Hair follicular keratinocyte (primary cell): Measurements from ENCODE around the gene MAGEA11.

DNA sequence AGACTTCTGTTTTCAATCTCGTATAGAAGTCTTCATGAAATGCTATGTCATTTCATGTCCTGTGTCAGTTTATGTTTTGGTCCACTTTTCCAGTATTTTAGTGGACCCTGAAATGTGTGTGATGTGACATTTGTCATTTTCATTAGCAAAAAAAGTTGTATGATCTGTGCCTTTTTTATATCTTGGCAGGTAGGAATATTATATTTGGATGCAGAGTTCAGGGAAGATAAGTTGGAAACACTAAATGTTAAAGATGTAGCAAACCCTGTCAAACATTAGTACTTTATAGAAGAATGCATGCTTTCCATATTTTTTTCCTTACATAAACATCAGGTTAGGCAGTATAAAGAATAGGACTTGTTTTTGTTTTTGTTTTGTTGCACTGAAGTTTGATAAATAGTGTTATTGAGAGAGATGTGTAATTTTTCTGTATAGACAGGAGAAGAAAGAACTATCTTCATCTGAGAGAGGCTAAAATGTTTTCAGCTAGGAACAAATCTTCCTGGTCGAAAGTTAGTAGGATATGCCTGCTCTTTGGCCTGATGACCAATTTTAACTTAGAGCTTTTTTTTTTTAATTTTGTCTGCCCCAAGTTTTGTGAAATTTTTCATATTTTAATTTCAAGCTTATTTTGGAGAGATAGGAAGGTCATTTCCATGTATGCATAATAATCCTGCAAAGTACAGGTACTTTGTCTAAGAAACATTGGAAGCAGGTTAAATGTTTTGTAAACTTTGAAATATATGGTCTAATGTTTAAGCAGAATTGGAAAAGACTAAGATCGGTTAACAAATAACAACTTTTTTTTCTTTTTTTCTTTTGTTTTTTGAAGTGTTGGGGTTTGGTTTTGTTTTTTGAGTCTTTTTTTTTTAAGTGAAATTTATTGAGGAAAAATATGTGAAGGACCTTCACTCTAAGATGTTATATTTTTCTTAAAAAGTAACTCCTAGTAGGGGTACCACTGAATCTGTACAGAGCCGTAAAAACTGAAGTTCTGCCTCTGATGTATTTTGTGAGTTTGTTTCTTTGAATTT lies 31.6 kb upstream of the FMR1NB start:
- RAMPAGE, long total RNA: no peak

GRCh38 chrX:148609600-148610649 lies 109.5 kb downstream of the AFF2 start:
- RAMPAGE, long total RNA: no peak

DNA sequence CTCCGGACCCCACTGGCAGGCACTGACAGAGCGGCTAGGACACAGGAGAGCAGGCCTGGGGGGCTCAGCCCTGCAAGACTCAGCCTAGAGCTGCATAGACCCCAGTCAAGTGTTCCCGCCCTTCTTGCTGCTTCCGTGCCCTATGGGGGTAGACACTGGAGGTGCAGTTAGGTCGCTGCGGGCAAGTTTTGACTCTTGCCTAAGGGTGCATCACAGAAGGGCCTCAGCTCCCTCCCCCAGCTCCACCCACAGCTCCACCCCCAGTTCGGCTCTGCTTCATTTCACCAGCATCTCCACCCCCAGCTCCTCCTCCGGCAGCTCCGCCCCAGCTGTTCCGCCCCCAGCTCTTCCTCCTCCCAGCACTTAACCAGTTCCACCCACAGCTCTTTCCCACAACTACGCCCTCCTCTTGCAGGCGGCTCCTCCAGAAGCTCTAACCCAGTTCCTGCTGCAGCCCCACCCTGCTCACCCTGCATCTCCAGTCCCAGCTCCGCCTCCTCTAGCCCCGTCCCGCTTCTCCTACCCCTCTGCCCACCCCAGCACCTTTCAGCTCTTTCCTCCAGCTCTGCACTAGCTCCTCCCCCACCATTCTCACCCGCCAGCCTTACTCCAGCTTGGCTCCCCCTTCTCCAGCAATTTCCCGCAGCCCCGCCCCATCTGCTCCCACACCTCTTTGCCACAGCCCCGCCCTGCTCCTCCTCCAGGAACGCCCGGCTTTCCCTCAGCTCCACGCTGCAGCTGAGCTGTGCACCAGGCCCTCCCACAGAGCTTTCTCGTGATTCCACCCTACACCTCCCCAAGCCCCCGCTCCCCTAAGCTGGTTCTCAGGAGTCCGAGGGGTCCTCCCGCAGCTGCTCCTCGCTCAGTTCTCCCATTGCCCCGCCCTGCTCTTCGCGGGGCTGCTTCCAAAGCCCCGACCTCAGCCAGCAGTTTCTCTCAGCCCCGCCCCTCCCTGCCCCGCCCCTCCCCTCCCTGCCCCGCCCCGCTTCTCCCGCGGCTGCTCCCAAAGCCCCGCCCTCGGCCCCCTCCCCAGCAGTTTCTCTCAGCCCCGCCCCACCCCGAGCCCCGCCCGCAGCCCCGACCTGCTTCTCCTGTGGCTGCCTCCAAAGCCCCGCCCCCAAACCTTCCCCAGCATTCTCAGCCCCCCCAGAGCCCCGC lies 1.3 kb upstream of the EOLA1 start:
- RAMPAGE, long total RNA: no peak

- RAMPAGE, long total RNA: no peak
Observed at GRCh38 chrX:149711809-149712239, at the start of gene MAGEA11. Gene MAGEA11, plus strand, starts transcription at chrX:149712060.

DNA sequence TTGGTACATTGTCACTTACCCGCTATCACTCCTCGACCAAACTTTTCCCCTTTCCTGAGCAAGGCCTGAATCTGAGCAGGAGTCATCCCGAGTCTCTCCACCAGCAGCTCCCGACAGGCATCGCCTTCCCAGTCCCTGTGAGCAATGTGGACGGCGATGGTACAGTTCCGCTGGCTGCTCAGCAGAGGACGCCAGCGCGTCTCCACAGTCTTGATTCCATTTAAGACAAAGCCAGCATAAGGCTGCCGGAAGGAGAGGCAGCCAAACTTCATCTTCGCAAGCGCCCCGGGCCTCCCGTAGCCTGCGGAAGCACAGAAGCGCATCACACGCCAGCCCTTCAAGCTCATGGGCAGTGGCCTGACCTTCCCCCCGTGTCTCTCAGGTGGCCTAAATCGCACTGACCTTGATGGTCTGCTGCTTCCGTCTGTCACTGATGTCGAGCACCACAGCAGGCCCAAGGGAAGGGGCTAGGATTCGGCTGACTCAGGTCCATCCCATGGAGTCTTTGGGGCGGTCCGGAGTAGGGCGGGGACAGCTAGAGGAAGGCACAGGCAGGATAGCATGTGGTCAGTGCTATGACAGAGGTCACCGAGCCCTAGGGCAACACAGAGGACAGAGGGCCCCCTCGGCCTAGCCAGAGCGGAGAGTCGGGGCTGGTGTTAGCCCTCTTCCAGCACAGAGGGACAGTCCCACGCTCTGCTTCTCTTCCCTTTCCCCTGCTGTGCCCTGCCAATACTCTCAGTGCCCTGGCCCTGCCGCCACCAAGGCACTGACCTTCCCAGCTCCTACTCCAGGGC lies 4.4 kb downstream of the HSFX4 start:
- RAMPAGE, long total RNA: no peak

DNA sequence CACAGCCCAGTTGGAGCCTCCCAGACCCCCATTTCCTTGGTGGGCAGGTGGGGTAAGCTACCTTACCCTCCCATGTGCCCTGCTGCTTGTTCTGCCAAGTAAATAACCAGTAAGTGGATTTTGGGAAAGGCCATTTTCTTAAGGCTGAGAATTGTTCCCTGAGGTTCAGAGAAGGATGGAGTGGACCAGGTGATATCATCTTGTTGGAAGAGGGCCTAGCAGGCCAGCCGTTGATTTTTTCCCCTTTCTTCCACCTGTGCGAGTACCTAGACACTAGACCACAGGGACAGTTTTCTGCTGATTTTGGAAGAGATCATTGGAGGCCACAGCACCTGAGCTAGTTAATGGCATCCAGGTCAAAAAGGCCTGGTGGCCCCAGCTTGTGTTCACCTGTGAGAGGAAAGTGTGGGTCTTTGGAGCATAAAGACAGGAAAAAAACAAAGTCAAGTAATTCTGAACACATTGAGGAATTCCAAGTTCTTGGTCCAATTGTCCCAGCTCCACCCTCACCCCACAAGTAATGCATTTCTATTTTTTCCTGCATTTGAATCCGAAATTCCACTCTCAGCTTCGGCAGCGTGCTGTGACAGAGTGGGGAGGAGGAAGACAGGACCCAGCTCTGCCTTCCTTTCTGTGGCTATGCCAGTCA lies 8.2 kb downstream of the MAMLD1 start:
- RAMPAGE, long total RNA: no peak

DNA sequence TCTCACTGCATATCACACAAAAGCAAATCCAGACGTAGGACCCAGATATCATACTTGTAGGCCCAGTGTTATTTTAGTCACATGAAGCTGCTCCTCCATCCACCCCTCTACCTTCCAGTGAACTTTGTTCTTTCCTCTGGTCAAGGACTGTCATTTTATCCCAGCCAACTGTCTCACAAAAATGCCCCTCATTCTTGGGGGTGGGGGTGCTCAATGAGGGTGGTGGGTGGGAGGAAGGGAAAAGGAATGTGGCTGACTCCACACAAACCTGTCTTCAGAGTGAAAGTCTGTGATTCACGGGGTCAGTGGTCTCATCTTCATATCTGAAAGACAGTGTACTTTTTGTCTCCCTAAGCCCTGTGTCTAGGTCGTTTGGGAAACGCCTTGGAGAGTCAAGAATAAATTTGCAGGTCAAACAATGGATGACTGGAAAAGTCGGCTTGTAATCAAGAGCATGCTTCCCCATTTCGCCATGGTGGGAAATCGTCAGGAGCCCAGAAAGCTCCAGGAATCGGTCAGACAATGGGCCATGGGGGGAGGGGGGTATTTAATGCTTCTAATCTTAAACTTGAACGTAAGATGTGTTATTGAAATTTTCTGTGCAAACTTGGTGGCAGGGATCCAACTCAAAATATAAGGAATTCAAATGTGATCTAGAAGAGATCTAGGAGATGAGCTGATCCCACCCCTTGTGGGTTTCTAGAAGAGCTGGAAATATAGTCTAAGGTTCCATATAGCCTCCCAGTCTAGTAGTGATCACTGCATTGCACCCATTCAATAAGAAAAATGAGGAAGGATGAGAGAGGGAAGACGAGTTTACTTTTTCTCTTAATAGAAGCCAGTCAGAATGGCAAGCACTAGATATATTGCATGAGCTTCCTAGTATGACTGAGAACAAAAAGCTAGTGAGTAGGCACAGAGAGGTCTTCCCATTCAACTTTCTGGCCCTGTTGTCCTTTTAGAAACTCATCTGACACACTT lies 82.3 kb downstream of the MAMLD1 start:
- RAMPAGE, long total RNA: no peak

- RAMPAGE, long total RNA: no peak
Observed at GRCh38 chrX:150511996-150513216, 56.0 kb upstream of the MTM1 start.

DNA sequence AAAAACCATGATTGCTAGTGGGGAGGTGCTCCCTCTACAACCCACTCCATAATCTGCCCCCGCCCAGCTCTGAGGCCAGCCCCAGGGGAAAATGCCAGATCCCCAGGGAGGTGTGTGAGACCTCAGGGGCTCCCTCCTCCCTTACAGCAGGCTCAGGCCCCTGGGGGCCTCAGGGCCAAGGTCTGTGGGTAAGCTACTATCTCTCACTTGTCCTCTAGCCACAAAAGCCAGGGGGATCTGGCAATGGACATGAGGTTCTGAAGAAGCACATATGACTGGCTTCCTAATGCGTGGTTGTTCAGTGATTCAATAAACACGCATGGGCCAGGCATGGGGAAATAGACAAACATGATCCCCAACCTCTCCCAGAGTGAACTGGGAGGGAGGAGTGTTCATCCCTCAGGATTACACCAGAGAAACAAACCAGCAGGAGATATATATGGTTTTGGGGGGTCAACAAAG lies 51.0 kb upstream of the MTM1 start:
- RAMPAGE, long total RNA: no peak

GRCh38 chrX:150572011-150572715 lies 3.7 kb downstream of the MTM1 start:
- RAMPAGE, long total RNA: no peak

- RAMPAGE, long total RNA: no peak
Observed at GRCh38 chrX:150706406-150706947, 13.3 kb downstream of the MTMR1 start.

DNA sequence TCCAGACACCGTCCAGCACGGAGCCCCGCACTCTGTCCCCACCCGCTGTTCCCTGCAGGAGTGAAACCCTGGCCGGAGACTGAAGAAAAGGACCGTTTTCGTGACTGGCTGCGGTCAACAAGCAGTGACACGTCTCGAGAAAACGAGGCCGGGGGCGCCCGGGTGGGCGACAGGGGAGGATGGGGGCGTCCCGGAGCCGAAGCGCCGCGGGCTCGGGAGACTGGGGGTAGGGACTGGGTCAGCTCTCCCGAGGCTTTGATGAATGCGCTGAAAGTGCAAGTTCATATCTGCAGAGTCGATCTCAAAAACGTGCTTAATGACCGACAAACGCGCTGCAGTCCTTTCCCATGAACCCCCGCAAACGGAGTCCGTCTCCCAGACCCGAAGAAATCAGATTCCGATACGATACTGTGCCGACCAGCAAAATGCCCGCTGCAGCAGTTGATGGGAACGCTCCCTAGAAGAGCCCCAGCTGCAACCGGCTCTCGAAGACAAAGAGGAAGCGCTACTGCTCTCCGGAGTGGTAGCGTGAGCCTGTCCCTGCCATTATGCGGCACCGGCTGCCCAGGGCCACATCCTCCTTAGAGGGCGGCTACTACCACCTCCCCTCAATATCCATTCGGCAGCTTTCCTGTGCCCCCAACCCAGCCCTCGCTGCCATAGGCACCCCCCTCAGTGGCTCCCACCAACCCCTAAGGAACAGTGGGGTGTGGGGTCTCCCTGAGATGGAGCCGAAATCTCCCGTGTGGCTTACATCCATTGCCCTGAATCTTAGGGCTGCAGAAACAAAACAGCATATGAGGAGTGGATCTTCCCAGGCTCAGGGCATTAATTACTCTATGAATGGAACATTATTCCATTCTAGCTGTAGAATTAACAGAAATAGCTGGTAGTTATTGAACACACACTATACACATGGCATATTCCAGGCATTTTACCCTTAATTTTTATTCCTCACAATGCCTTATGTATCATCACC lies 962 bp upstream of the CD99L2 start:
- RAMPAGE, long total RNA: no peak

- RAMPAGE, long total RNA: no peak
Observed at GRCh38 chrX:150903018-150903710, 4.7 kb upstream of the CD99L2 start.

DNA sequence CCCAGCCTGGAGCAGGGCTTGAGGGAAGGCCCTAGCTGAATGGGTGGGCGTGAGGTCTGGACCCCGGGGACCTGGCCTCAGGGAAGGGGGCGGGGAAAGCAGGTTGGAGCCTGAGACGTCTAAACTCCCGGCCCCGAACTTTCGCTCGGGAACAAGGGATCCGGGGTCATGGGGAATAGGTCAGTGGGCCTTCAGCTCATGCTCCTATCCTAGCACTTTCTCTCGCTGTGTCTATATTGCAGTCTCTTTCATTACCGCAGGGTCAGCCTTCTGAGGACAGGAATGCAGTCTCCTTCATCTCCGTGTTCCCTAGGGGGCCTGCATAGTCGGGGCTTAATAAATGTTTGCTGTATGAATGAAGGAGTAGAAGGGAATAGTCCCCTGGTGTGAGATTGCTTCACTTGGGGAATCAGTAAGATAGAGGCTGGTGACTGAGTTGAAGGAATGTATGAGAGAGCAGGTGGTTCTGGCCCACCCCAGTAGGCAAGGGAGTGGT lies 443 bp downstream of the VMA21 start:
- RAMPAGE, long total RNA: no peak

DNA sequence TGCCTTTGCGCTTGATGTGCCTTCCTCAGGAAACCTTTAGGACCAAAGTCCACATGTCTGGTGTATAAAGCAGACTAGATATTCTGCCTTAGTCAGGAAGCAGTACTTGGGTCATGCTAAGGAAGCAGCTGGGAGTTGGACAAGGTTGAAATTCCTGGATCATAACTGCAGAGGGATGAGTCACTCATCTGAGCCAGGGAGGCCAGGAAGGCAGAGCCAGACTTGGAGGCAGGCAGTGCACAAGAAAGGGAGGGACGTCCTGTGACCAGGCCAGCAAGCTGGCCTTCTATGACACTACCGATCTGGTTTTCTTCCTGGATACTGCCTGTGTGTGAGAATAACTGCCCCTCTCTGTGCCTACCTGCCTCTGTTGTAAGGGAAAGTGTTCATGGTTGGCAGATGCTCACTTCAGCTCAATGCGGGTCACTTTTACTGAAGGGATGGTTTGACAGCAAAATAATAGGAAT lies 9.4 kb upstream of the MAGEA4 start:
- RAMPAGE, long total RNA: no peak

DNA sequence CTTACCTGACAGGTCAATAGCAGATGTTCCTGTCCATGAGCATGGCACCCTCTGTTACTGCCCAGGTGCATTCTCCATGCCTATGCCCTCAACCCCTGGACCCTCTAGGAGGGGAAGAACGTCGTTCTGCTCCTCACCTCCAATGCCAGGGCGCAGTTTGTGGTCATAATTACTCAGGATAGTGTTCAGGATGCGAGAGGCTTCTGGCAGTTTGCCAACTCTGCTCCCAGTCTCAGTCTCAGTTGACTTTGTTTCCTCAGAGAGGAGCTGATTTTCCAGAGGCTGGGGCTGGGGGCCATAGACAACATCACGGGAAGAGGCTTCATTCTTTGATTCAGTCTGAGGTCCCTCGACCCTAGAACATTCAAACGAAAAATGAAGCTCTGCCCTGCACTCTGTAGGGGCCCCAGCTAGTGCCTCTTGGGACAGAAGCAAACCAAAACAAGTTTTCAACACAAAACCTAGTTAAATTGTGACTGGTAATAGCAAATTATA lies 4.4 kb downstream of the GABRE start:
- RAMPAGE, long total RNA: no peak

GRCh38 chrX:151981283-151981570 lies 6.8 kb upstream of the GABRE start:
- RAMPAGE, long total RNA: no peak

DNA sequence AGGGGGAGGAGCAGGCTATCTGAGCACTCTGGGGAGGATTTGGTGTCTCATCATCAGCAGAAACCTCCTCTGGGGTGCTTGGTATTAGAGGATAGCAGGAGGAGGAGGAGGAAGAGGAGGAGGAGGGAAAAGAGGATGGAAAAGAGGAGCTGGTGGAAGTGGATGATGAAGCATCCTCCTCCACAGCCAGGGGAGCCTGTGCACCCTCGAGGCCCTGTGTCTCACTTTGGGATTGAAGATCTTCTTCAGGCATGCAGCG lies 3.1 kb downstream of the MAGEA10 start:
- RAMPAGE, long total RNA: no peak

DNA sequence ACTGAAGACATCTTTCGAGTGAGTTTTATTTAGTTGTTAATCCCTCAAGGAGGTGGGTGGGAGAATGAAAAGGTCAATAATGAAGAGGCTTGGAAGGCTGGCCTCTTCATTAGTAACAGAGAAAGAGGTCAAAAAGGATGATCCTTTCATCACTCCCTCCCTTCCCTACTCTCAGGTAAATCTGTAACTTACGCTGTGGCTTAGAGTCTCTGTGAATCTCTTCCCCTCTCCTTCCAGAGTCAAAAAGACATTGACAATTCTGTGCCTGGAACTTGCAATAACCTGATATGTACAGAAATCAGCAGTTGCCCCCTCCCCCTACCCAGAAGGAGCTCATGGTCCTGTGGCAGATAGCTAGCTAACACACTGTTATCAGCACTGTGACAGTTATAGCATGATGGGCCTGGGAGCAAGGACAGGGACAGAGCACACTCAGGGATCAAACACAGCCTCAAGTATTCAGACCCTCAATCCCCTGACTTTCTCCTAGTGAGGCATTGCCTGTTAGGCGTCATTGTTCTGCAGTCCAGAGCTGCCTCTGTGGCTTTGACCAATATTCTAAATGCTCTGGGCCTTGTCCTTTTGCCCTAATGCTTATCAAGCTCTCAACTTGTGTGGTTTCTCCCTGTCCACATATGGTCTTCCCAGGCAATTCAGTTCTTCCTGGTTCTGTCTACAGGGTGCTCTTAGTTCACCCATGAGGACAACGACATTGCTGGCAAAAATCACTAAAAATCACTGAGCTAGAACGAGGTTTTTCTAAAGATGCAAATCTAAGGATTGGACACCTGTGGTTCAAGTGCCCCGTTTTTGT lies 18.7 kb upstream of the MAGEA10 start:
- RAMPAGE, long total RNA: no peak

- RAMPAGE, long total RNA: no peak
Observed at GRCh38 chrX:152176865-152177712, 38.7 kb upstream of the MAGEA10 start.